Ileum (tissue), 1 donor: ENCODE results near the gene SOCS2.

DNA sequence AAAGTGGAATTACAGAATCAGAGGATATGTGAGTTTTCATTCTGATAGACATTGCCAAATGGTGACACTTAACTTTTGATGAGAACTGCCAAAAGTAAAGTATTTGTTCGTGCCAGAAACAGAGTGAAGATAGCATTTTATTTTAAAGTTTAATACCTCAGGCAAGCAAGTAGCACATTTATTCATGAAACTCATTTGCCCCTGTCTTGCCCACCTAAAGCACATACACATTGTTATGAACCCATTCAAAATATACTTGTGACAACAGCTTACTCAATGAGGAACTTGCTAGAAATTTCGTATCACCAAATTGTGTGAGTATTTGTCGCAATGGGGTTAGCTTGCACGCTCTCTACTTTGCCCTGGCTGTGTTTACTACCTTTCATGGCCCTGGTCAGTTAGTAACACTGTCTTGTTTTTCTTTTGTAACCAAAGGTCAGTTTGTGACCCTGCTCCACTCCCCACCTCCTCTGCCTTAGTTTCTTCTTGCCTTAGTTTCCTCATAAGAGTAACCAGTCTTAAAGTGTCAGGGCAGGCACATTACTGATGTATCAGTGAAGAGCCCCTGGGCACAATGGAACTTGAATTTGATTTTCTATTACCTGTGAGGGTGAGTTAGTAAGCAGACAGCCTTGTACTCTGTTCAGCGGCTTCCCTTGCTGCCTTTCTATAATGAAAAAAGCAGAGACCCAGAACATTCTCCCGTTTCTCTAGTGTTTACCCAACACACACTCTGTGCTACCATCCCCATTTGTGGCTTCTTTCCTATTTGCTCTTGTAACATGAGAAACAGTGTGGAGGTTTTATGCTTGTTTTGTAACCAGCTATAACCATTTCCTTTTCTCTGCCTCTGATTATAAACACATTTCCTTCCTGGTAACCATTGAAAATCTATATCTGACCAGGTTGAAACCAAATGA, 205.9 kb upstream of the EEA1 start:
- PRO-cap: no peak

DNA sequence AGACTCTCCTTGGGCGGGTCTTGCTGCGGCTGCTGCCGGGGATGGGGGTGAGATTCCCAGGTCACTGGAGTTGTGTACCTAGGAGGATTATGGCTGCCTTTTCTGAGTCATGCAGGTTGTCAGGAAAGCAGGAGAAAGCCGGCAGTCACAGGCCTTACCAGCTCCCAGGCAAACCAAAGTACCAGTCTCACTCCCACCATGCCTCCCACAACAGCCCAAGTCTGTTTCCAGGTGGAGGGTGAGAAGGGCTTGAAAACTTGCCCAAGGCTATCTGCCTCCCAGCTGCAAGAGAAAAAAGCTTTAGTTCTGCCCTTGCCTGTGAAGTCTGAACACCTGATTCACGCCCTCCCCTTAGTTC, 162.9 kb upstream of the NUDT4 start:
- PRO-cap: unidirectional peak, plus-strand start at position 110 of the sequence

- PRO-cap: no peak
Observed at GRCh38 chr12:93302516-93303363, 75.0 kb upstream of the NUDT4 start.

GRCh38 chr12:93317089-93317690, 60.5 kb upstream of the NUDT4 start:
- PRO-cap: unidirectional peak, minus-strand start at chr12:93317416

- PRO-cap: no peak
Observed at GRCh38 chr12:93336009-93336841, 41.5 kb upstream of the NUDT4 start.

DNA sequence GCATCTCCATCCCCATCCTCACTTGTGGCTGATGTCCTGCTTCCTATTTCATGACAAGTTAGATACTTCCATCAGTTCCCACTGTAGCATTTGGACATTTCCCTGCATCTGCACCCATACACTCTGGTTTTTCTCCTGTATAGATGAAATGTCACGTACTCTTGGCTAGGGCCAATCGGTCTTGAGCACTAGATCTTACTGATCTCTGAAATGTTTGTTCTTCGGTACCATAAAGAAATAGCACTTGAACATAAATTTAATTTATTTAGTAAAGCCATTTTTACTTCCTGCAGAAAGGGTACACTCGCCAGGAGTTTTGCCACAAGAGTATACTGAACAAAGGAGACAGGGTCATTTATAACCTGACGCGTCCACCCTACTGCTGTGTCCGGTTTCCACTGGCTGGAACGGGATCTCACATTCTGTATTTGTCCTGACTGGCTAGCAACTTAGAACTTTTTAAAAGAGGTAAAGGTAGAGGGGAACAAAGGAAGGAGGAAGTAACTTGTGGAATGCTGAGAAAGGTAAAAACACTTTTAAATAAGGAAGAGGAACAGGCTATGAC, 29.4 kb downstream of the UBE2N start:
- PRO-cap: no peak

DNA sequence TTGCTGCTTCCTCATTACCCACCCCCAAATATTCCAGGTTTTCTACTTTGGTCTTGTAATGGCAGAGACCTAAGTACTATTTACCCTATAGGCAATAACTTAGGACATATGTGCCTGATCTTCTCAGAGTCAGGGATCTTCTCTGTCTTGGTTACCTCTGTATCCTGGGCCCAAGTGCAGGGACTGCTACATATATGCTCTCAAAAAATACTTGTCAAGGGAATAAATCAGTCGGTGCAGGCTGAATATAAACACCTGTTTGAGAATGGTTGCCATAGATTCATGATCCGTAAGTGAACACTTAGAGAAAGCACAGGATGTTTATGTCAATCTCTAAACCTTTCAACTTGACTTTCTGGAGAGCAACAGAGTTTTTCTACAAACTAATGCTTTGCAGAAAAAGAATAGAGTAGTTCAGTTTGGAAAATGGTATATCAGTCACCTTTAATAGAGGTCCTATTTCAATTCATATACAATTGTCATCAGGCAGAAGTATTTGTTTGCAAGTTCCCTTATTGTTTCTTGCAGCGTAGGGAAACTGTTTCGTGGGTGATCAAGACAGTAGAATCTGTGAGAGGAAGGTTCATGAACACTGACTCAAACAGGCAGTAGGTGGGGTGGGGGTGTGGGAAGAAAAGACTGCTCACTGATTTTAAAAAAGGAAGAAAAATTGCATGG, 5.9 kb upstream of the UBE2N start:
- PRO-cap: no peak

DNA sequence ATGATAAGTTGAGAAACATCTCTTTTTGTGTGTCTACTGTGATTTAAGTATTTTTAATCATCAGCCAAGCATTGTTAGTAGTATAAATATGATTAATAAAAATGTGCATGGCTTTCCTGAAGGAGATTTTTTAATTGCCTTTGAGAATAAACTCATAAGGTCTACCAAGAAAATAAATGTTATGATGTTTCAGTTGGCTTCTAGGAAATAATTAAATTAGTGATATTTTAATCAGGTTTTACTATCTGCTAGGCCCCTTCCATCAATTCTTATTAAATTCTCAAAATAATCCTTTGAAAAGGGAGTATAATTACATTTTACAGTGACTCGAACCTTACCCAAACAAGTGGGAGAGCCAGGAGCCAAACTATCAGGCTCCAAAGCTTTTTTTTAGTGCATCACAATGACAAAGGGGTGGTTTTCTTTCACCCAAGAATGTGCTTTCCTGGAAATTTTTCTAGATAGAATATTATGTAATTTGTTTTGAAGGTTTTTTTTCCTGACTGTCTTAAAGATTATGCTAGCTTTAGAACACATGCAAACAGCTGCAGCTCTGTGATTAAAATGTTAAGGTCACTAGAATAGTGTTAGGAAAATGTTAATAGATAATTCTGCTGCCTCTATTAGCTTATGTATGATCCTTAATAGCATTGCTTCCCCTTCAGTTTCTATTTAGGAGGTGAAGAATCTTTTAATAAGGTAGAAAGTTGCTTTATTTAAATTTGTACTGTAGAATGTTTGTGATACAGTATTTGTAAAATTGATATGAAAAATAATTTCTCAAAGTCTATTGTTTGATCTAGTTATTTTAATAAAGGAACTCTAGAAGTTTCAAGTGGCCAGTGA, 34.6 kb downstream of the MRPL42 start:
- PRO-cap: no peak

DNA sequence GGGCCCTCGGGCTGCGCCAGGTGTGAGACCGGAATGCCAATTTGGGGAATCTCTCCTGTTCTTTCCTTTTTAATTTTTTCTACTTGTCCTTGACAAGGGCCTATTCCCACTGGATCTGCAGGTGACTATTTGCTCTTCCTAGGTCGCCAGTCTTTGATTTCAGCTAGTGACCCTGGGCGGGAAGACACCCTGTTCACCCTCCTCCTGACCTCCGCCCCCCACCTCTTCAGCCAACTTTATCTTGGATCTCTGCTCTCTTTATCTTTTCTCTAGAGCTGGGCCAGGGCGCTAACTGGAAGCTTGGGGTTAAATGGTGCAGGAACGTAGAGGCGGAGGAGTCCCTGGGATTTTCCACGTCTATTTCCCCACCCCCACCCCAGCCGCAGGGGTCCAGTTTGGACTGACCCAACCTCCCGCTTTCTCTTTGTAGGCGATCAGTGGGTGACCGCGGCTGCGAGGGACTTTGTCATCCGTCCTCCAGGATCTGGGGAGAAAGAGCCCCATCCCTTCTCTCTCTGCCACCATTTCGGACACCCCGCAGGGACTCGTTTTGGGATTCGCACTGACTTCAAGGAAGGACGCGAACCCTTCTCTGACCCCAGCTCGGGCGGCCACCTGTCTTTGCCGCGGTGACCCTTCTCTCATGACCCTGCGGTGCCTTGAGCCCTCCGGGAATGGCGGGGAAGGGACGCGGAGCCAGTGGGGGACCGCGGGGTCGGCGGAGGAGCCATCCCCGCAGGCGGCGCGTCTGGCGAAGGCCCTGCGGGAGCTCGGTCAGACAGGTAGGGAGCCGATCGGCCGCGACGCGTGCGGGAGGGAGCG, at the start of gene SOCS2:
TSS of gene SOCS2 (plus strand) at position 421 of the 822 bp plus-strand sequence.
- PRO-cap: bidirectional peak, plus-strand start at position 429 of the sequence, minus-strand start at position 155 of the sequence

GRCh38 chr12:93590898-93592163, 18.9 kb downstream of the SOCS2 start:
- PRO-cap: unidirectional peak, plus-strand start at chr12:93591391; bidirectional peak, plus-strand start at chr12:93591610, minus-strand start at chr12:93591609; bidirectional peak, plus-strand start at chr12:93591783, minus-strand start at chr12:93591677

GRCh38 chr12:93737940-93738972, 61.1 kb downstream of the CRADD start:
- PRO-cap: no peak

DNA sequence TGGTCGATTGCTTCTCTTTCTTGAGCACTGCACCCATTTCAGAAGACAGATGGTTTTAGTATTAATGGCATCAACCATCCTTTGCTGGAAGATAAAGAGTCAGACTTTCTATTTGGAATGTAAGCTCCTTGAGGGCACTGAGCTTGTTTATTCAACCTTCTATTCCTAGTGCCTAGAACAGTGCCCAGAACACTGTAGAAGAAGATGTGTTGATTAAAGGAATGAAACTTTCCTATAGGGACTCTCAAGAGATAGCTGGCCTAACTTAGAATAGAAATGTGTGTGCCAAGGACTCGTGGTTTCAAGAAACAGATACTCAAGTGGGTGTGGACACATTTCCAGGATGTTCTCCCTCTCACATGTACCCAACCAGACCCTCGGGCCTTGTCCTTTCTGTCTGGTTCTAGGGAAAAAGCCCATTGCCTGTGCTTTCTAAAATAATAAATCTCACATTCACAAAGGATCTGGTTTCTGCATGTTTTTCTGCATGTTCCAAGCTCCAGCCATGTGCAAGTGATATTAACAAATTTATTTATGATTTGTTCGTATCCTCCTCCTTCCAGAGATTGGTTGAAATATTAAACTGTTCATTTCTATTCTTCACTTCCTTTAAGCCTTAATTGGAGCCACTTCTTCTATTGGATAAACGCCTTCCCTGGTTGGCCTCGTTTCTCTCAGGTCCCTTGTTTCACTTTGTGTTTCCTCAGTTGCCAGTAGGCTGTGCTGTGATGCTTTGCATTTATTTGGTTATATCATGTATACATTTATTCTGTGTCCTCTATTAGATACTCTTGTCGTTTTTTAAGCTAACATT, 89.7 kb downstream of the CRADD start:
- PRO-cap: no peak

DNA sequence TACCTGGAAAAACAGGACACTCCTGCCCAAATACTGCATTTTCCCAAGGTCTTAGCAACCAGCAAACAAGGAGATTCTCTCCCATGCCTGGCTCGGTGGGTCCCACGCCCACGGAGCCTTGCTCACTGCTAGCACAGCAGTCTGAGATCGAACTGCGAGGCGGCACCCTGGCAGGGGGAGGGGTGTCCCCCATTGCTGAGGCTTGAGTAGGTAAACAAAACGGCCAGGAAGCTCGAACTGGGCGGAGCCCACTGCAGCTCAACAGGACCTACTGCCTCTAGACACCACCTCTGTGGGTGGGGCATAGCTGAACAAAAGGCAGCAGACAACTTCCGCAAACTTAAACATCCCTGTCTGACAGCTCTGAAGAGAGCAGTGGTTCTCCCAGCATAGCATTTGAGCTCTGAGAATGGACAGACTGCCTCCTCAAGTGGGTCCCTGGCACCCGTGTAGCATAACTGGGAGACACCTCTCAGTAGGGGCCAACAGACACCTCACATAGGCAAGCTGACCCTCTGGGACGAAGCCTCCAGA, 69.9 kb downstream of the CEP83 start:
- PRO-cap: no peak

GRCh38 chr12:94615001-94615807, 35.2 kb downstream of the TMCC3 start:
- PRO-cap: bidirectional peak, plus-strand start at chr12:94615646, minus-strand start at chr12:94615415

DNA sequence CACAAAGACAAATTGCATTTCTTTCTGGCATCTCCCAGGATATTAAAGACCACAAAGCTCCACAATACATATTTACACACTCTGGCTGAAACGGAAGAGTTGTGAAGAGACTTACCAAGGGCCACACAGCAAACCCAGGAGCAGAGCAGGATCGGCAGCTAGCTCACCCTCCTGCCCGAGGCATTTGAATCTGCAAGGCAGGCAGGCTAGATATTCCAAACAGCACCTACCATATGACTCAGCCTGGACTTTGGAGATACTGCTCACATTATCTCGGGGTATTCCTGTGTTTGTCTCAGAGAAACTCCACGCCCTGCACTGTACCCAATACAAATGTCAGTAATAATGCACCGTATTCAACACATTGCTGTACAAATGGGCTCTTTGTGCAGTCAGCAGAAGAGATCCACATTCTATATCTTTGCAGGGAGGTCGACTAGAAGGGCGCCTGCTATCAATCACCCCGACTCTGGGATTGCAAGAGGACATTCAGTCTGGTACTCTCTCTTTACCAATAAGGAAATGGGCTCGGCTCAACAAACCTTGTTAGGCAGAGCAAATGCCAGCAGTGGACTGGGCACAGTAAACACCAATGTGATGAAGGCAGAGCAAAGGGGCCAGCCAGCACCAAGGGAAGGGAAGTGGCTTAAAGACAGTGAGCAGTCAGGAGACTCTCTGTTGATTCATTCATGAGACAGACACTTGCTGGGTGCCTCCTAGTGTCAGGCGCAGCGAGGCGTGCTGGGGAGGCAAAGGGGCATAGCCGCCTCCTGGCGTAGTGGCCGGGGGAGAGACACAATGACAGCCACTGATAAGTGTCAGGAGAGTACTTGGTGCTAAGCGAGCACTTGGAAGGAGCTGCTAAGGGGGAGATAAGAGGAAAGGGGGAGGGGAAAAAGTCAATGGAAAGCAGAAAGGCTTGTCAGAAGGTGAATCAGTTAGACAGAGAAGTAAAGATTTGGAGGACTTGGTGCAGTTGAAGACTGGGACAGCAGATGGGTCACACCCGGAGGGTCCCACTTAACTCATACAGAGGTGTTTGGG, 34.2 kb downstream of the TMCC3 start:
- PRO-cap: bidirectional peak, plus-strand start at position 298 of the sequence, minus-strand start at position 186 of the sequence; bidirectional peak, plus-strand start at position 697 of the sequence, minus-strand start at position 471 of the sequence

GRCh38 chr12:94622290-94622833, 28.0 kb downstream of the TMCC3 start:
- PRO-cap: no peak

DNA sequence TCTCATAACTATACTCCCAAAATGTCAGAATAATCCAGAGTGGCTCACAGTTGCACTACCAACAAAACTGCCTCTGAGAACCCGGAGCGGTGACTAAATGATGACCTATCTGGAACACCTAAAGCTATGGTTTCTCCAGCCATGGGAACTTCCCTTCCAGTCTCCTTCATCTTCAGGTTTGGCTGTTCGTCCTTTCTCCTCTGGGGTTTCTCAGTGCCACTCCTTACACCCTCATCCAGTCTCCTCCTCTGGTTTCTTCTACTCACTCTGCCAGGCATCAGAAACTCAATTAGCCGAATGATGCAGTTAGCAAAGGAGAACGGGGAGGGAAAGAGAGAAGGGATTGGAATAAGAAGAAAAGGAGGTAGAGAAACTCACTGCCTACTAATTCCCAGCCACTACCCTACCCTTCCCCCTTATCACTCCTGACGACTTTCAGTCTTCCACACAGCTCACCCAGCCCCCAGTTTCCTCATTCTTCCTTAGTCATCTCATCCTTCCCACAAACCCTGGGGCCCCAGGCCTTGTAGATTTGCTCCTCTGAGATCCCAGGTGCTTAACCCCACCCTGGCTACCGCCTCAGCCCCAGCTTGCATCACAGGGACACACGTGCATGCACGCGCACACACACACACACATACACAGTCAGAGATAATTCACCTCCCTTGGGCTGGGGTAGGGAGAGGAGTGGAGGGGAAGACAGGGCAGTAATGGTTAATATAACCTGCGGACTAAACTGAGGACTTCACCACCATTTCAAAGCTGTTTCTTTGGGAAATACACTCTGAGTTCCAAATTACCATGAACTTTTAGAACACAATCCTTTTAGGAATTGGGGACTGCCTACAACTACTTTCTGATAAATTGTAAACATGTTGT, 12.9 kb downstream of the FGD6 start:
- PRO-cap: no peak

GRCh38 chr12:95217987-95218619, 496 bp downstream of the VEZT start:
- PRO-cap: bidirectional peak, plus-strand start at chr12:95218281, minus-strand start at chr12:95218055

DNA sequence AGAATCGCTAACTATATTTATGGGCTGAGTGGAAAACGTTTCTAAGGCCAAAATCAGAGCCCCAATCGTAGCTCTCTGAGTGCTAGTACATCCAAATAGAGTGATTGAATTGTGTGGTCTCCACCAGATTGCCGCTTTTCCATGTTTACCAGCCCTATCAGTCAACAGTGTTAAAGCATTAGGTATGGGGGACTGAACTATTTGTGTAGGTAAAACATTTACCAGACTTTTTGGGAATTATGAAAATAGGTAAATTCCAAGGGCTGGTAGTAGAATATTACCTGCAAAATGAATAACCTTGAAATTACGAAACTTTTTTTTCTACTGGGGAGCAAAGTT, 28.0 kb upstream of the METAP2 start:
- PRO-cap: no peak

GRCh38 chr12:95548074-95548632, 3.1 kb downstream of the USP44 start:
- PRO-cap: unidirectional peak, plus-strand start at chr12:95548269